Measurements from ENCODE around the gene CNIH4.

- PRO-cap: no peak
These were observed 2.8 kb downstream of the DEGS1 start for GRCh38 chr1:224185626-224186471.

GRCh38 chr1:224262481-224262883 lies 67.5 kb downstream of the NVL start:
- PRO-cap: no peak

GRCh38 chr1:224356640-224357766 lies at the start of gene CNIH4:
TSS of gene CNIH4 (plus strand) at chr1:224356879.
- PRO-cap: unidirectional peak, plus-strand start at chr1:224356896

DNA sequence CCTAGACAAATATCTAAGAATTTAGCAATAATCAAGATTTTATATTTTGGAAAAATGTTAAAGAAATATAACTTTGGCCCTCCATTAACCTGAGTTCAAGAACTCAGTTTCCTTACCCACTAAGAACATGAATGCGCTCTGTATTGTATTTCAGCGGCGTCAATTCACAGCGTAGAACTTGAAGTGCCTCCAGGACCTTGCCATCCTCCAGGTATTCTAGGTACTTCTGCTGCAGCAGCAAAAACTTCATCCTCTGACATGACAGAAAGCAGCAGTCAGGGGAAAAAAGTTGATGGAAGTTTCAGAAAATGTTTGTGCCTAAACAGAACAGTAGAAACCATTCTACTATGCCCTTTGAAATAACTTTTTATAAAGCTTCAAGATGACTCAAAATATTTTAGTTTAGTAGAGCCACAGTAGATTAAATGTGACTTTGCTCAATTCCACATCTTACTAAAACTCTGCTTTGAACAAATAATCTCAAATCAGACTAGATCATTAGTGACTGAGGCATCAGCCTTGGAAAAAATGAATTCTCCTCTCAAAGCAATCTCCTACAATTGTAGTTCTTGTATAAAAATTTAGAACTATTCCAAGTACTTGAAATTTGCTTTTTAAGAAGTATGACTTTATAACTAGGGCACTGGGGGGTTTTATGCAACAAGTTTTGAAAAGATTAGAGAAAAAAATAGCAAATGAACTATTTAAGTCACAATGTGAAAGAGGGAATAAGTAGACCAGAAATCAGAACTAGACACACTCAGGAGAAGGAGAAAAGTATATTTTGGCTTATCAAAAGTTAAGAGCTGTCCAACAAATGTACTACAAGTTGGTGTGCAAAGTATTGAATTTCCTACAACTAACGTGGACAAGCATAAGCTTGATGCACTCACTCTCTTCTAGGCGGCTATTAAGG lies 9.9 kb downstream of the WDR26 start:
- PRO-cap: no peak

DNA sequence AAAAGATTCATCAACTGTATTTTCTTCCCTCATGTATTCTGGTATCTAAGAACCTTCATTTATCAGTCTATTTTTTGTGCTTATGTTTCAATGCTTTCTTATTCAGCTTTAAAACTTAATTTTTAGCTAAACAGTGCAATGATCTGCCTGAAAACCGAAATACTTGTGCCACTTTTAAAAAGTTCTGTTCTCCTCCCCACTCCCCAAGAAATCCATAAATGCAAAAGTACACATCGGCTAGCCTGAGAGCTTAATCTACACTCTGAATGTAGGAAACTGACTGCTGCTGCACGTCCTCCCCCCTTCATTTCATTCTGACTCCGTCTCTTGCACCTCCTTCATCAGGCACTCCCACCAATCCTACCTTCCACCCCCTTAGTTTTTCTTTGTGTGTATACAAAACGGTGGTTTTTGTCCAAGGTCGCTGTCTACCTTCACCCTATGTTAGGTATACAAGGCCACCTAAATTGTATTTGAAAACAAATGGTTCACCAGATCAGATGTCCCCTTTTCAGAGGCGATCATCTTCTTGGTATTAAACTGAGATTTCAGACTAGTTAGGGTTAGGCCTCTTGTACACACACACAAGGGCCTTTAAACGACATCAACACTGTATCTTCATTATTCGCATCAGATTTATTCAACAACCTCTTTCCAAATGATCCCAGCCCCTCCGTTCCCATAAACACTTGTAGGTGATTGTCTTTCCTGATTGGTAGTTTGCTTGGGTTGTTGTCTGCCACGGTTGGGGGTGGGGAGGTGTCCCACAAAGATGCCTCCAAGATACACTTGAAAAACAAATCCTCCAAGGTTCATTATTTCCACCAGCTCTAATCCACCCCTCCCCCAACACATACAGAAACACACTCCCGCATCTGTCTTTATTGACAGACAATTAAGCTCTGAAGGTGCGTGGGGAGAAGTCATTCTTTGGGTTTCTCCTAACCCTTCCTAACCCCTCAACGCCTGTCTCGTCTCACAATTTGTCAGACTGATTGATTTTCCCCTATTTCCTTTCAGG lies 1.8 kb downstream of the WDR26 start:
- PRO-cap: bidirectional peak, plus-strand start outside the sequence, minus-strand start at position 971 of the sequence

DNA sequence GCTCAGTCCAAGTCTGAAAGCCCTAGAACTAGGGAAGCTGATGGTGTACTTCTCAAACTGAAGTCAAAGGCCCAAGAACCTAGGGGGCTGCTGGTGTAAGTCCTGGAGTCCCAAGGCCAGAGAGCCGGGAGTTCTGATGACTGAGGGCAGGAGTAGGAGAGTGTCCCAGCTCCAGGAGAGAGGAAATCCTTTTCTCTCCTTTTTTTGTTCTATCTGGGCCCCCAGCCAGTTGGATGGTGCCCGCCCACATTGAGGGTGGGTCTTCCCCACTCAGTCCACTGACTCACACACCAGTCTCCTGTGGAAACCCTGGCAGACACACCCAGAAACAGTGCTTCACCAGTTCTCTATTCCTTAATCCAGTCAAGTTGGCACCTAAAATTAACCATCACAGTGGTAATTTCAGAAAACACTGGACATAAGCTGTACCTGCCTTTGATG lies 12.6 kb upstream of the WDR26 start:
- PRO-cap: no peak

- PRO-cap: no peak
These were observed 68.1 kb upstream of the WDR26 start for GRCh38 chr1:224502585-224503188.

GRCh38 chr1:224708243-224708973 lies 92.3 kb downstream of the CNIH3 start:
- PRO-cap: no peak

GRCh38 chr1:225401615-225402145 lies 26.2 kb downstream of the LBR start:
- PRO-cap: no peak

DNA sequence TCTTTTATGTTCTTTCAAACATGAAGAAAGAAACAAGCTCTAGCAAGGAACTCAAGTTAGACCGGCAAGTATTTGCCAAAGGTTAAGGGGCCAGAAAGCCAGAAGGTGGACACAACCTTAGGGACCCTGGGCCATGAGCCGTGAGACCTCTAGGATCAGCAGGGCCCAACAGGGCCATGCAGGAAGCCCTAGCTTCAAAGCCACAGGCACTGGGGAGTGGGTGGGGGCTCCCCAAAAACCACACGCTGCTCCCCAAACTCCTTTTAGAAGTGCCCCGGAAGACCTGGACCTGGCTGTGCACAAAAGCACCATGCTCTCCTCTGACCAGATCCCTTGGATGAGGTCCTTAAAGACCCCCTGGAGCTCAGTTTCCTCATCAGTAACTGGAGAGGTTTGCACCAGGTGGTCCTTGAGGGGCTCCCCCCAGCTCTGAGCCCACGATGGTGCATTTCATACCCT lies 40.4 kb upstream of the LBR start:
- PRO-cap: no peak

- PRO-cap: no peak
These were observed 56.2 kb upstream of the LBR start for GRCh38 chr1:225484009-225484508.

DNA sequence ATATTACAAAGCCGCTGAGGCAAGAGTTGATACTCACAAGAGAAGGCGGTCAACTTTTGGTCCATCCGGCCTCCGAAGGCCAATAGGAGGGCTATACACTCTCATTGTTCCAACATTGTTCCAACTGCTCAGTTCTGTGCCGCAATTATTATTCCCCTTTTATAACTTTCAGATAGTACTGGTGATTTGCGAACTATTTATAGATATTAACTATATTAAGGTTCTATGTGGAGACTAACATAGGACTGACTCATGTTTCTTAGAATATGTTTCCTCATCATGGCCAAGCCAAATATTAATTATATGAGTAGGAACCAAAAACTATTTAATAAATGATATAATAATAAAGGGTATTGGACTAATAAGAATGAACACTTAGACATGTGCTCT lies 96.7 kb upstream of the LBR start:
- PRO-cap: no peak

DNA sequence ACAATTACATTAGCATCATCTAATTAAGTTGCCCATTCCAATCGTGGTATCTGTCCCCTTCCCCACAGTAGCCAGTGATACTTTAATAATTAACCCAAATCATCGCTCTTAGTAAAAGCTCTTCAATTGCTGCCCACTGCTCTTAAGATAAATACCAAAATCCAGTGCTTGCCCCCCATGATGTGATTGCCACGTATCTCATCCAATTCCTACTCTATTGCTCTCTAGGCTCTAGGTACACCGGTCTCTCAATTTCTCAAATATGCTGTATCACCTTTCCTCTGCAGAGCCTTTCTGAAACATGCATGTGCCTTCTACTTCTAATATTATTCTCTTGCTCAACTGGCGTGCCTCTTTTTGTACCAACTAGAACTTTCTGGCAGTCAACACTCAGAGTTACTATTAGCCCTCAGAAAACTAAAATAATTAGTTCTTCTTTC lies 111.7 kb upstream of the LBR start:
- PRO-cap: no peak

DNA sequence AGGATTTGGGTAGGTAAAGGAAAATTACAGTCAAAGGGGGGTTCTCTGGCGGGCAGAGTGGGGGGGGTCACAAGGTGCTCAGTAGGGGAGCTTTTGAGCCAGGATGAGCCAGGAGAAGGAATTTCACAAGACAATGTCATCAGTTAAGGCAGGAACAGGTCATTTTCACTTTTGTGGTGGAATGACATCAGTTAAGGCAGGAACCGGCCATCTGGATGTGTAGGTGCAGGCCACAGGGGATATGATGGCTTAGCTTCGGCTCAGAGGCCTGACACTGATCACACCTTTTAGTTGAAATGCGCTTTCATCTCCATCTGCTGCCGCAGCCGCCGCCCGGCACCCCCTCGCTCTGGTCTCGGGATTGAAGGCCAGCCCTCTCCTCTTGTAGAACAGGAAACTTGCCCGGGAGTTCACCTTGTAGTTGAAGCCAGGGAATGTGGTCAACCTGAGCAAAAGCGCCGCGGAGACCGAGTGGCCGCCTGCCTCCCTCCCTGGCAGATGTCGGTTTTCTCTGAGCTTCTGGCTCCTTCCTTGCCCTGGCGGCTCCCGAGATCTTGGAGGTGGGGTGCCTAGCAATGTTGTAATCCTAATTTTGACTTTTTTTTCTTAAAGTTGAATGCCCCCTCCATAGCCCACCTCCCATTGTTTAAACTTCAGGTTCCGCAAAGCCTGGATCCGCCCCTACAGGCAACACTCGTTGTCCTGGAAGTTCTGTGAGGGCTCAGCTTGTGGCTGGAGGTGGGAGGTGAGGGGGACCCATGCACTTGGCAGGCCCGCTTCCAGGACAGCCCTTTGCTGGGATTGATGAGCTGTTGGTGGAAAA lies 994 bp downstream of the EPHX1 start:
- PRO-cap: no peak

GRCh38 chr1:225844059-225844960 lies 34.4 kb downstream of the EPHX1 start:
- PRO-cap: no peak

DNA sequence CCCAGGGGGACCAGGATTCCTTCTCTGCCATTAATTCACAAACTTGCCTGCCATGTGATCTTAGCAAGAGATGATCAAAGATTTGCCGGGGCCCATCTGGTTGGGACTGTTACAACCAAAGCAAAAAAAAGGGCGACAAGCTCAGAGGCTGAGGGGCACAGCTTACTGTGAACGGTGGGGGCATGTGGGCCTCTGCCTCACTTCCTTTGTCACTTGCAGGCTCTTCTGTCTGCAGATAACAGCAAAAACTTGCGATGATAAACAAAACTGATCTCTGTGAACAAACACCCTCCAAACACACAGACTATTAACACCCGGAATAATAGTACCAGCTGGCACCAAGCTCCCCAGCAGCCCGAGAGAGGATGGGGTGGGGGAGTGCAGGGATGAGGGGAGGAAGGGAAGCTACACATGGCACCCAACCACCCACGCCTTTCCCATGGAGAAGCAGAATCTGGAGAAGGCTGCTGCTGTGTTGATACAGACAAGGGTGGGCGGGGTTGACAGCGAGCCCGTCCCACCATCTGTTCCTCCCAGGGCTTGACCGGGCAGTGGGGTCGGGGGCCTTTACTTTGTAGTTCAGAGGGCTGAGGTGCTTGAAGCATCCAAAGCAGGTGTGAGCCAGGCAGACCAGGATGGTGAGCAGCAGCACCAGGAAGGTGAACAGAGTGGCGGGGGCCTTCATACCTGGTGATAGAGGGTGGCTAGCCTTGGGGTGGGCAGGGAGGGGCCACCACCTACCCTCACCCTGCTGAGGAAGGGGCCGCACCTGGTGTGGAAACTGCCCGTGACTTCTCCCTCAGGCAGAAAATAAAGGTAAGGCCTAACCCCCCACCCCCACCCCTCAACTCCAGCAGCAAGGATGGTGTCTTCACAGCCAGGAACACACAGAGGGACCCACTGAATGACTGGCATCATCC lies 33.6 kb downstream of the TMEM63A start:
- PRO-cap: no peak

- PRO-cap: no peak
These were observed 615 bp downstream of the TMEM63A start for GRCh38 chr1:225881325-225882205.

DNA sequence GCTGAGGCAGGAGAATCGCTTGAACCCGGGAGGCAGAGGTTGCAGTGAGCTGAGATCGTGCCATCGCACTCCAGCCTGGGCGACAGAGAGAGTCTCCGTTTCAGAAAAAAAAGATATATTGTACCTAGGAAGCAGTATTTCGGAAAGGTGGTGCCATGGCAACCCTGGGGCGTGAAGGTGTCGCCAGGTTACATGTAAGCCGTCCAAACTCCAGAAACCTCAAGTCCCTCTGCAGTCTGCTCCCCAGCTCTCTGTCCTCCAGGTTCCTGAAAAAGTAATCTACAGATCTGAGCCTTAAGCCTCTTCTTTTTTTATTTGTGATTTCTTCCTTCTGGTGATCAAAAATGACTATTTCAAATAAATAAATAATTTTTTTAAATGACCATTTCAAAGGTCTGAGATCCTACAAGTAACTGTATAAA lies 1.6 kb upstream of the SDE2 start:
- PRO-cap: no peak

GRCh38 chr1:226060944-226061319 lies 1.6 kb upstream of the H3-3A start:
- PRO-cap: no peak

DNA sequence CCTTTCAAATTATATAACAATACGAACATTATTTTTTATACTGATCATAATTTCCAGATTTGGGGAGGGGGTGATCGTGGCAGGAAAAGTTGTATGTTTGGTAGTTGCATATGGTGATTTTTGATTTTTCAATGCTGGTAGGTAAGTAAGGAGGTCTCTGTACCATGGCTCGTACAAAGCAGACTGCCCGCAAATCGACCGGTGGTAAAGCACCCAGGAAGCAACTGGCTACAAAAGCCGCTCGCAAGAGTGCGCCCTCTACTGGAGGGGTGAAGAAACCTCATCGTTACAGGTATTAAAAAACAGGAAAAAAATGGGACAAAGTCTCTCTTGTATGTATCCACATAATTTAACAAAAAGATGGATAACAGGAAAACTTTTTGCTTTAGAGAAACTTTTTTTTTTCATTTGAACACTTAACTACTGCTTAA lies 1.7 kb downstream of the H3-3A start:
- PRO-cap: no peak